CMK (cell line): ENCODE measurements around the genes IL21R, GSG1L, NUPR1, SULT1A1, NPIPB8 and NFATC2IP.

DNA sequence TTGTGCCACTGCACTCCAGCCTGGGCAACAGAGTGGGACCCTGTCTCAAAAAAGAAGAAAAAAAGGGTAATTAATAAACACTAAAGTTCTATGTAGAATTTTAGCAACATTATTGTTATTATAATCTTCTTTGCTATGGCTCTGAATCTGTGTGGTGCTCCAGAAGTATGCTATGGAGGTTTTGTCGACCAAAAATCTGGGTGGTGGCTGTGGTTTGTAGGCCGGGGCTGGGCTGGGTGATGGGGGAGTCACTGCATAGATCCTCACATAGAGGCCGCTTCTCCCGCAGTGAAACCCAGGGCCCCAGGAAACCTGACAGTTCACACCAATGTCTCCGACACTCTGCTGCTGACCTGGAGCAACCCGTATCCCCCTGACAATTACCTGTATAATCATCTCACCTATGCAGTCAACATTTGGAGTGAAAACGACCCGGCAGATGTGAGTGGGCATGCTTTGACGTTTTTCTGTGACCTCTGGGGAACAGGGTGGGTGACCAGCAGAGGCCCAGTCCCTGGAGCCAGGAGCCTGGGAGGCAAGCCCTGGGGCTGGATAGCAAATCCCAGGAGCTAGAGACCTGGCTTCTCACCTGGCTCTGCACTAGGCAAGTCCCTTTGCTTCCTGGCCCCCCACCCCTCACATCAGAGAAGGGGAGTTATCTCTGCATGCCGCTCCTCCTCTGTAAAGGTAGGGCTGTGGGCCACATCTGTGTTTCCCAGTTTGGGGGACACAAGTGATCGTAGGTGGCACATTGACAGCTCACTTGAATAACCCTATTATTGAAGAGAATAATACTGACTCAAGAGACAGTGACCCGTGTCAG, 32.6 kb downstream of the IL4R start:
- RRBS, result no CpG with 5 or more reads among the region's 12 CpGs

DNA sequence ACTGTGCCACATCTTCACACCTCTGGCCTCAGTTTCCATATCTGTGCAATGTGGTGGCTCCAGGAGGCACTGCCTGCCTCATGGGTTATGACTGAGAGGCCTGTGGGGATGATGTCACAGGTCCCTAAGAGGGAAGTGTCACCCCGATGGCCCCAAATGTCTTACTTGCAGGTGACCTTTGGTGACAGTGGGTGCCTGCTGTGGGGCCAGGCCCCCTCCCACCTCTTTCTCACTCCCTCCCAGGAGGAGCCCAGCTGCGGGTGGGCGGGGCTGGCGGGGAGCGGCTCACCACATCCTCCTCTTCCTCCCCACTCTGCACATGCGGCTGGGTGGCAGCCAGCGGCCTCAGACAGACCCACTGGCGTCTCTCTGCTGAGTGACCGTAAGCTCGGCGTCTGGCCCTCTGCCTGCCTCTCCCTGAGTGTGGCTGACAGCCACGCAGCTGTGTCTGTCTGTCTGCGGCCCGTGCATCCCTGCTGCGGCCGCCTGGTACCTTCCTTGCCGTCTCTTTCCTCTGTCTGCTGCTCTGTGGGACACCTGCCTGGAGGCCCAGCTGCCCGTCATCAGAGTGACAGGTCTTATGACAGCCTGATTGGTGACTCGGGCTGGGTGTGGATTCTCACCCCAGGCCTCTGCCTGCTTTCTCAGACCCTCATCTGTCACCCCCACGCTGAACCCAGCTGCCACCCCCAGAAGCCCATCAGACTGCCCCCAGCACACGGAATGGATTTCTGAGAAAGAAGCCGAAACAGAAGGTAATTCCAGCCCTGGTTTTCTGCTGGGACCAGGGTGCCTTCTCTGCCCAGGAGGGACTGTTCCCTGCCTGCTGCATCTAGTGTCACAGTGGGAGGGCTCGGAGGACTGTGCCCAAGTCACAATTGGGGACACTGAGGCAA, at the start of gene IL21R:
Gene IL21R, plus strand, starts transcription at position 311 of the 896 bp plus-strand sequence.
- RRBS, result no CpG with 5 or more reads among the region's 23 CpGs

GRCh38 chr16:27402760-27403250, 831 bp downstream of the IL21R start:
- RRBS, result no CpG with 5 or more reads among the region's 15 CpGs

- RRBS, result no CpG with 5 or more reads among the region's 7 CpGs
Measured at GRCh38 chr16:27718651-27719256, 168.8 kb downstream of the KATNIP start.

DNA sequence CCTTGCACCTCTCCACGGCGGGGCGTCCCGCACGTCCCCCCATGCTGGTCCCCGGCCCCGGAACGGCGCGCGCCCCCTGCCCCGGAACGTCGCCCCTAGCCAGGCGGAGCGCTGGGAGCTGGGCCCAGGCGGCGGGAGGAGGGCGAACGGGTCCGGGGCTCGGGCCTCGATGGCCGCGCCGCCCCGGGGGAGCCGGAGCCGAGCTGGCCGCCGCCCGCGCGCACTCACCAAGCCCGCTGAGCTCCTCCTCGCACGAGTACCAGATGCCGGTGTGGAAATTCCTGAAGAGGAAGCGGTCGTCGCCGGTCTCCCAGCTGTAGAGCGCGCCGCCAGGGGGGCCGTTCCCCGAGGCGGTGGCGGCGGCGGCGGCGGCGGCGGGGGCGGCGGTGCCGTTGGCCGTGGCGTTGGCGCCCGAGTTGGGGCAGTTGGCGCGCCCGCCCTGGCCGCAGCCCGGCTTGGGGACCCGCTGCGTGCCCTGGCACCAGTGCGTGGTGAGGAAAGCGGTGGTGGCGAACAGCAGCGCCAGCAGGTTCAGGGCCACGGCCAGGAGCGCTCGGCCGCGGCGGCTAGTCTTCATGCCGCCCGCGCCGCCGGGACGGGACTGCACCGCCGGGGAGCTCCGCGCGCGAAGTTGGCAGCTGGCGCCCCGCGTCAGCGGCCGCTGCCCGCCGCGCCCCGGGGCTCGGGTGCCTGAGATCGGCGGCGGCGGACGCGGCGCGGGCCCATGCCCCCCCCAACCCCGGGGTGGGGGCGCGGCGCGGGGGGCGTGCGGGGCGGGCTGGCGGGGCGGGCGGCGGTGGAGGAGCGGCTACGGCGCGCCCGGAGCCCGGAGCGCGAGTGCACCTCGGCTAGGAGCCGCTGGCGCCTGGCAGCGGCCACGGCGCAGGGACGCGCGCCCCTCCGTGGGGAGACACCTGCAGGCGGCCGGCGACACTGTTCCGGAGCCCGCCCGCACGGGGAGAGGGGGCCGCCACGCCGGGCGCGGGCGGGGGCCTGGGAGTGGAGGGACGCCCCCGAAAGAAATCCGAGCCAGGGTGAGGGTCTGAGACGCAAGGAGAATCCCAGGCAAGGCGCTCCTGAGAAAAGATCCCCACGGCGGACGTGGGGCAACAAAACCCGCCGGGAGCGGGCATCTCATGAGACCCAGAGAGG, at the start of gene GSG1L:
Gene GSG1L, minus strand, starts transcription at position 867 of the 1,152 bp plus-strand sequence.
- RRBS, result 89% methylated on average over 65 of the region's 163 CpGs

- RRBS, result no CpG with 5 or more reads among the region's 9 CpGs
Measured at GRCh38 chr16:28167388-28168068, 44.2 kb downstream of the XPO6 start.

- RRBS, result no CpG with 5 or more reads among the region's 2 CpGs
Measured at GRCh38 chr16:28171762-28172216, 40.0 kb downstream of the XPO6 start.

- RRBS, result no CpG with 5 or more reads among the region's 12 CpGs
Measured at GRCh38 chr16:28534215-28535272, 4.2 kb downstream of the NUPR1 start.

- RRBS, result 57% methylated on average over 2 of the region's 25 CpGs
Measured at GRCh38 chr16:28538508-28539598, at the start of gene NUPR1. TSS of gene NUPR1 (minus strand) at chr16:28538974.

GRCh38 chr16:28606506-28607553, 3.0 kb downstream of the SULT1A1 start:
- RRBS, result no CpG with 5 or more reads among the region's 22 CpGs

GRCh38 chr16:28609865-28610557, at the start of gene SULT1A1:
TSS of gene SULT1A1 (minus strand) at chr16:28610044.
- RRBS, result no CpG with 5 or more reads among the region's 9 CpGs

DNA sequence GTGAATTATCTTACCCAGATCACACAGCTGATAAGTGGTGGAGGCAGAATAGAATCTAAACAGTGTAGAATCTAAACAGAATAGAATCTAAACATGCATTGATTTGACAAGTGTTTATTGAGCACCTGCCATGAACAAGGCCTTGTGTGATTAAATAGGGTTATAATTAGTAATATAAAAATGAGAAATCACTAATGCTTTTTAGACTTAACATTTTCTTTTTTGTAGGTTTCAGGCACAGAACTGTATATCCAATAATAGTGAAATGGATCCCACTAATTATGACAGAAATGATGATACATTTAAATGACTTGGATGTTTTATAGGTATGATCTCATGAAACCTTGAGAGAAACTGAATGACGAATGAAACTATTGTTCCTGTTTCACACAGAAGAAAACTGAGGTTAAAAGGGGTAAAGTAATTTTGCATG, at the start of gene NPIPB8:
Gene NPIPB8, plus strand, starts transcription at position 320 of the 433 bp plus-strand sequence.
- RRBS, result no CpG with 5 or more reads among the region's 1 CpG

GRCh38 chr16:28823374-28823698, 537 bp downstream of the ATXN2L start:
- RRBS, result 1% methylated on average over 23 of the region's 34 CpGs

- RRBS, result no CpG with 5 or more reads among the region's 6 CpGs
Measured at GRCh38 chr16:28825263-28825784, 2.5 kb downstream of the ATXN2L start.

GRCh38 chr16:28838448-28838770, 7.7 kb downstream of the TUFM start:
- RRBS, result no CpG with 5 or more reads among the region's 1 CpG

DNA sequence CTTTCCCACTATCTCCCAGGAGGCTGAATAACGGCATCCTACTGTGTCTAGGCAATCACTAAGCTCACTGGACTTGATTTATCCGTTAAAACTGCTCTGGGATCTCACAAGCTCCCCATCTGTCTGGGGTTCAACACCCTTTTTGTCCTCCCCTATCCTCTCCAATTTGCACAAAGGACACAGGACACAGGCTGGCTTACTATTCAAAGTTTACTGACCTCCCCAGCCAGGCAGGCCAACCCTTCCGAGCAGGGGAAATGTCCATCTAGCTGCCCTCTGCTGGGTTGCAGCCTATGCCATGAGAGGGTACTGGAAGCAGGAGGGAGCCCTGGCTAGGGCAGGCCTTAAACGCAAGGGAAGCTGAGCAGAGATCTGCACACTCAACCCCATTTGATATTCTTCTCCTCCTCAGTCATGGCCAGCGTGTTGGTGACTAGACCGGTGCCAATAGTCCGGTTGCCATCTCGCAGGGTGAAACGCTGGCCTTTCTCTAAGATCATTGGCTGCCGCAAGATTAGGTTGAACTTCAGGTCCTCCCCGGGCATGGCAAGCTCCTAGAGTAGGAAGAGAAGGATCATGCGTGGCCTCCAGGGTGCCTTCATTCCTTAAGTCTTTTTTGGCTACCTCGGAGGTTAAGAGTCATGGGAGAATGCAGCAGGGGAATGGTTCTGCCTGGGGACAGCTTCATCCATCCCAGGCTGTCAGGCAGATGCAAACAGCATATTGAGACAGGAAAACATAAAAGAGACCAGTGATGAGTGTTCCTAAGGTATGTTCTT, 3.4 kb downstream of the TUFM start:
- RRBS, result 96% methylated on average over 3 of the region's 13 CpGs

- RRBS, result no CpG with 5 or more reads among the region's 8 CpGs
Measured at GRCh38 chr16:28869875-28870445, 6.3 kb downstream of the SH2B1 start.

- RRBS, result under 1% methylated on average over 8 of the region's 49 CpGs
Measured at GRCh38 chr16:28950478-28951079, at the start of gene NFATC2IP. TSS of gene NFATC2IP (plus strand) at chr16:28950937.

- RRBS, result under 1% methylated on average over 11 of the region's 19 CpGs
Measured at GRCh38 chr16:28983636-28984132, 1.2 kb upstream of the LAT start.

DNA sequence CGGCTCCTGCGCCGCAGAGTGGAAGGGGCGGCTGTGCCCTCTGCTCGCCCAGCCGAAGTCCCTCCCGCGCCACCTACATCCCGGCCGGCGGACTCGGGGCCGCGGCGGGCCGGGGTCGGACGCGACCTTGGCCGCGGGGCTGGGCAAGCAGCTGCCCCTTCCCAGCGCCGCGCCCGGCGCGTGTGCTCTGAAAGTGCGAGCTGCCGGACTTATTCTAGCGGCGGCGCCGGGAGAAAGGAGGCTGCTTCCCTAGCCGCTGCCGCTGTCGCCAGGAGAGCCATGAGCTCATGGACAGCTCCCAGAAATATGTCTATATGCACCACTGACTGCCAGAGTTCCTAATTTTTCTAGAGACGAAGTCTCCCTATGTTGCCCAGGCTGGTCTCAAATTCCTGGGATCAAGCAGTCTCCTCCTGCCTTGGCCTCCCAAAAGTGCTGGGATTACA, 97.4 kb downstream of the LAT start:
- RRBS, result no CpG with 5 or more reads among the region's 37 CpGs